Kidney epithelial cell (primary cell): ENCODE measurements around a stretch of chr2.

GRCh38 chr2:152402143-152402565 is 67.2 kb downstream of the FMNL2 start:
- RAMPAGE, long total RNA: no peak
- RRBS: no CpG with 5 or more reads among the region's 10 CpGs

DNA sequence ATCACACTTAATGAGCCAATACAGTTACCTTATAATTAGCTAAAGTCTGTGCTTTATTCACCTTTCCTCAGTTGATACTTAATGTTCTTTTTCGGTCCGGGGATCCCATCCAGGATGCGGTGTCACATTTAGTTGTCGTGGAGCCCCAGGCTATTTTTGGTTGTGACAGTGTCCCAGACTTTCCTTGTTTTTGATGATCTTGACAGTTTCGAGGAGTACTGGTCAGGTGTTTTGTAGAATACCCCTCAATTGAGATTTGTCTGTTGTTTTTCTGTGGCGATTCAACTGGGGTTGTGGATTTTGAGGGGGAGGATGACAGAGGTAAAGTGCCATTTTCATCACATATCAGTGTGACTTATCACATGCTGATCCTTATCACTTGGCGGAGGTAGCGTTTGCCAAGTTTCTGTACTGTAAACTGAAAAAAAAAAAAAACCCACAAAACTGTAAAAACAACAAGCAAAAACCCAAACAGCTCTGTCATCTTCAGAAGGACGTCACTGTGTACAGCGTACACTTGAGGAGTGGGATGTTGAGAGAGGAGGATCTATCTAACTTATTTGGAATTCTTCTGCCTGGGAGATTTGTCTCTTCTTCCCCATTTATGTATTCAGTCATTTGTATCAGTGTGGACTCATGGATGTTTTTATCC is 68.0 kb downstream of the FMNL2 start:
- RAMPAGE, long total RNA: no peak
- RRBS: no CpG with 5 or more reads among the region's 10 CpGs

DNA sequence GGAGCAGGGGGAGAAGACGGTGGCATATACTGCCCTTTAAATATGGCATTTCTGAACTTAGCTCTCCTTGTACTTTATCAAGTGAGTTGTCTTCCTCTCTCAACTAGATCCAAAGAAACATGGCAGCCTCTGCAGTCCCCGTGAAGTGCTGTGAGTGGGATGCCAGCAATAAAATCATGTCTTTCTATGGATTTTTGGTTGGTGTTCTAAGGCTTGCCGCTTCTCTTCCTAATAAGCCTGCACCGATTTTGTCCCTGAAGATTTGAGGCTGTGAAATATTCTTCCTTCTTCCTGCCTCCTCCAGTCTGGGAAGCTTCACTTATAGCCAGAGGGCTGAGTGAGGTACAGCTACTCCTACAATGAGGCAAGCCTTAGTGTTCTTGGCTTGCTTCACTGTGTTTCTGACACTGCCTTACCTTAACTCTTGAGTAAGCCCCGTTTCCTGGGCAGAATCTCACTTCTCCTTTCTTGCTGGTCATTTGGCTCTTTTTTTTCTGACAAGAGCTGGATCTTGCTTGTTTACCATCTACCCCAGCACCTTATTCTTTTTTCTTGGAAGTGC is 131.8 kb downstream of the FMNL2 start:
- RAMPAGE, long total RNA: no peak
- RRBS: no CpG with 5 or more reads among the region's 5 CpGs

GRCh38 chr2:152542660-152543656 is 174.3 kb downstream of the PRPF40A start:
- RAMPAGE, long total RNA: no peak
- RRBS: no CpG with 5 or more reads among the region's 8 CpGs

GRCh38 chr2:152577627-152577949 is 139.7 kb downstream of the PRPF40A start:
- RAMPAGE, long total RNA: no peak

GRCh38 chr2:152676034-152676857 is 41.0 kb downstream of the PRPF40A start:
- RAMPAGE, long total RNA: no peak
- RRBS: no CpG with 5 or more reads among the region's 6 CpGs

DNA sequence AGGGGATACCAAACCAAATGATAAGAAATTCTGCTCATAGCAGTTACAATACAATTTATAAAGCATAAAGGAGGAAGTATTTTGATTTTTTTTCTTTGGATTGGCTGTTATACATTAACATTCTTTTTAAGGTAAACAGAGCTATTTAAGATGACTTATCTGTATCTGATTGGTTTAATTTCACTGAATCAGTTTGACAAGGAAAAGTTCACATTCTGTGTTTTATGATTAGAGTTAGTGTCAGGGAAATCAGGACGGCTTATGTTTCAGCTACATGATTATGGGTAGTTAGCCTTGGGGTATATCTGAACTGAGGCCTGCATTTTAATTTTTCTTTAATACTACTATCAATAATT is 360.9 kb downstream of the ARL6IP6 start:
- RAMPAGE, long total RNA: no peak
- RRBS: no CpG with 5 or more reads among the region's 1 CpG

- RAMPAGE, long total RNA: no peak
- RRBS: no CpG with 5 or more reads among the region's 28 CpGs
Measured at GRCh38 chr2:153403267-153404430, 74.9 kb downstream of the RPRM start.

GRCh38 chr2:154697188-154697832 is 1.2 kb upstream of the KCNJ3 start:
- RAMPAGE, long total RNA: no peak
- RRBS: 1% methylated on average over 6 of the region's 34 CpGs

- RAMPAGE, long total RNA: no peak
- RRBS: no CpG with 5 or more reads among the region's 33 CpGs
Measured at GRCh38 chr2:155965384-155966545, 366.8 kb downstream of the NR4A2 start.

DNA sequence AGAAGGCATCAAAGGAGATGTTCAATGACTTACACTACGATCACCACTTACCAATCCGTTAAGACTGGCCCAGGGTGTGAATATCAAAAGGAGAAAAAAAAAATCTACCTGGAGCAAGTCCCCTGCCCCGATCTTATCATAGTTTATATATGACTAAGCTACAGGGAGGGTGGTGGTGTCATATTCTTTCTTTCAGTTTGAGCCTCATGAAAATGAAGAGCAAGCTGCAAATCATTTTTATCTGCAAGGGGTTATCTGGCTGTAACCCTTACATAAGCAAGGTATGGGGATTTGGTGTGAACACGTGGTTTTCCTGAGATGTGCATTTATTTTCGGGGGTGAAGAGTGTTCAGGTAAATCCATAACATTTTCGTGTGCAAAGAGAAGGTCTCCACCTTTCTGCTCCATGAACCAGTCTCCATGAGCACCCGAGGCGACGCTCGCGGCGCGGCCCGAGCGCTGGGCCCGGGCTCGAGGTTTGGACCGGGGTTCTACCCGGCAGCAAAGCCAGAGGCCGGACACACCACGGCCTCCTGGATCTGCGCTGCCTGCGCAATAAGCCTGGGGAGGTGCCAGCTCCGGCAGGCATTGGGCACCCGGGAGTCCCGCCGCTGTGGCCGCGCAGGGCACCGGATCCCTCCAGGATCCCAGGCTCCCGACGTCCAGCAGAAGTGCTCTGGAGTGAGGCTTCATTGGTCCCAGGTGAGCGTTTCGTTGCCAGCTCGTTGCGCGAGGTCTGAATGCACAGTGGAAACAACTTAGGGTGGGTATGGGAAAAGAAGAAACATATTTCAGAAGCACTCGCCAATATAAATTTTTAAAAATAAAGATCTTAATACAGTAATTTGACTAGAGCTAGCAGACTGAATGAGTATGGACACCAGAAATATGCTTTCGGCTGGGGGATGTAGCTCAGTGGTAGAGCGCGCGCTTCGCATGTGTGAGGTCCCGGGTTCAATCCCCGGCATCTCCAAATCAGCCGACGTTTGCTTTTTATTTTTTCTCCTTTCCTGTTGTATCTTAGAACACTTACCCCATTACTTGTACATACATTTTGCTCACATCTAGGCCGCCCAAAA is 36.0 kb upstream of the GPD2 start:
- RAMPAGE, long total RNA: no peak
- RRBS: 2% methylated on average over 5 of the region's 48 CpGs

DNA sequence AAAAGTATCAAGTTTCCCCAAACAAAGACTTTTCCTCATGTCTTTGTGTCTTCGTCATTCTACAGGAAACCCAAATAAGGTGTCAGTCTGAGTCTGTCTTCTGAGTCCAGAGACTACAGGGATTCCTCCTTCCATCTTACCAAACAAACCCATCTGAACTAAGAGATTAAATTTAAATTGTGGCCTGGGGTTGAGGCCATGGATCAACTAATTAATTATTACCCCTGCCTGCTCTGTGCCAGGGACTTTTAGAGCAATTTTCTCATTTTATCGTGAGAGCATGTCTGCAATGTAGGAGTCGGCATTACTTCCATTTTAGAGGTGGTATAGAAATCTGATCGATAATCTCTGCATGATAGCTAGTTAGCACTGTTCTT is 74.4 kb upstream of the GALNT5 start:
- RAMPAGE, long total RNA: no peak
- RRBS: no CpG with 5 or more reads among the region's 4 CpGs

DNA sequence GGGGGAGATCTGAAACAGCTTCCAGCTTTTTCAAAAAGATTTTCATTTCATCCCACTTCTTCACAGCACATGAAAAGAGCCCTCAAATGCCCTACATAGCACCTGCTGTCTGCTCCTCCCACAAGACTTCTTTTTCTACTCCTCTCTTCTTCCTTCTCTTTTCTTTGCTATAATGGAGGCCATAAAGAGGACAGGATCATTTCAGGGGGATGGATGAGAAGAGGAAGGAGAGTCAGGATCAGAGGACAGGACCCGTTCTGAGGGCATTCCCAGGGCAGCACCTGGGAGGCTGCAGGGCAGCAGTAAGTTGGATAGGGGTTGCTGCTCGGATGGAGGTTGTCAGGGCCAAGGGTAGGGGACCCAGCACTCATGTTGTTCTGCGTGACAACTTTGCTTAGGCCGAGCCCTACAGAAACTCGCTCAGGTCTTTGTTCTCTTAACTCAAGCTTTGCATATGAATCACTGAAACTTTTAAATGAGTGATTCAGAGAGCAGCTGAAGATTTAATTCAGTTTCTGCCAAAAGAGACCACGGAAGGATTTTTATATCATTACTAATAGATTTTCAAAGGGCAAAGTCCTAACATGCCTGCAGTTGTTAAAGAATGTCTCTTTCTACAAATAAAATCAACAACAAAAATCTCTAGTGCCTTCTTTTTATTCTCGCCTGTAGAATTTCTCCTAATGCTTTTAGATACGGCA is 11.2 kb upstream of the GALNT5 start:
- RAMPAGE, long total RNA: no peak
- RRBS: no CpG with 5 or more reads among the region's 8 CpGs

GRCh38 chr2:157442948-157443640 is 795 bp downstream of the CYTIP start:
- RAMPAGE, long total RNA: no peak
- RRBS: no CpG with 5 or more reads among the region's 1 CpG

DNA sequence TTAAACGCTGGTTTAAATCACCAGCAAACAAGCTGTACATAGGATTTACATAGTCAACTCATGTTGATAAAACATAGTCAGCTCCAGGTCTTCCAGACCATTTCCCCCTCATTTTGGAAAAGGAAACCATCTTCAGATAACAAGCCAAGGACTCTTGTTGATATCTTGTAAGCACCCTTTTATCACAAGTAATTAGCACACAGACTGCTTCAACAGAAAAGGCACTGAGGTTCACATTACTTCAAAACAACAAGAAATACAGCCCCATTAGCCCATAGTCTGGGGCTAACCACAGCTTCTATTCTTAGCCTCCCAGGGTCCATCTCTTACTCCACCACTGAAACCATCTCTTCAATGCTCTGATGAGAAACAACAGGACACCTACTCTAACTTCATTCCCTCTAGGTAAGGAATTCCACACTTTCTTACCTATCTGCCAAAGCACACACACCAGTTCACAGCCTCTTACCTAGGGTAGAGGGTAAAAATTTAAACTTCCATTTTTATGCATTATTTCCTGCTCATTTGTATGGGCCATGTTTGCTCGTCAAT is 26.4 kb upstream of the CYTIP start:
- RAMPAGE, long total RNA: no peak
- RRBS: no CpG with 5 or more reads among the region's 2 CpGs

DNA sequence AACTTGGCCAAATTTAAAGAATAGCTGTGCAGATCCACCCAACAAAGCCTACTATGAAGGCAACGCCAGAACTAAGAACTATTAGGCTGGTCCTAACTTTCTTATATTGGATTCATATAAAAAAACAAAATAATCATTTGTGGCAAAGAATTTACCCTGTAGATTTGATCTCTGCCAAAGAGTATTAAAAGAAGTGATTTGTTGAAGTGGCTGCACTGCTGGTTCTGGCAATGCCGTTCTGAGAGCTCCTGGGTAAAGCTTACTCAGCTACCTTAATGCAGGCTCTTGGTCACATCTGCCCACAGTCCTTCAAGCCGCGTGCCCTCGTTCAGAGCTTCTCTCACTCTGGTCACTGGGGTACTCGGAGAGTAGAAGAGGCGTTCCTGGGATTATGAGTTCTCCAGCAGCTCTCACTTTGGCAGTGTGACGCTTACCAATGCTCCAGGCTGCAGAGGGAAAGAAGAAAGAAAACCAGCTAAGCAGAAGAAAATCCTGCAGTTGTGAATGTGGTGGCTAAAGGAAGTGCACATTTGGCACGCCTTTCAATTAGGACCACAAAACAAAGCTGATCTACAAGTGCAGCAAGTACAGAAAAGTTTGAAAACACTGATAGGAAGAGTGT is 57.9 kb downstream of the ACVR1 start:
- RAMPAGE, long total RNA: no peak
- RRBS: no CpG with 5 or more reads among the region's 9 CpGs

DNA sequence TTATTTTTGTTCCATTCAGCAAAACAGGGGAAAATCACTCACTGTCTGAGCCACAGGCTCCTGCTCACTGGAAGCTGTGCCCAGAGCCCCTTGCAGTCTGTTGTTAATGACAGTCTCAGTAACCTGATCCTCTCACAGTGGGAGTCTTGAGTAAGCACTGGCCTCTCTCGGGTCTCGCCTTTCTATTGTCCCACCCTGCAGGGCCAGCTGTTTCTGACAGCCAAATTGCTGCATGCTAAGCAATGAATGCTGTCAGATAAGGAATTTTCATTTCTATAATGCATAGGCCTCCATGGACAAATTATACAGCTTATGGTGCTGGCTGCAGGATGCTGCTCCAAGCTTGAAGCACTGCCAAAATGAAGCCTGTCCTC is 37.1 kb downstream of the ACVR1 start:
- RAMPAGE, long total RNA: no peak
- RRBS: no CpG with 5 or more reads among the region's 2 CpGs

DNA sequence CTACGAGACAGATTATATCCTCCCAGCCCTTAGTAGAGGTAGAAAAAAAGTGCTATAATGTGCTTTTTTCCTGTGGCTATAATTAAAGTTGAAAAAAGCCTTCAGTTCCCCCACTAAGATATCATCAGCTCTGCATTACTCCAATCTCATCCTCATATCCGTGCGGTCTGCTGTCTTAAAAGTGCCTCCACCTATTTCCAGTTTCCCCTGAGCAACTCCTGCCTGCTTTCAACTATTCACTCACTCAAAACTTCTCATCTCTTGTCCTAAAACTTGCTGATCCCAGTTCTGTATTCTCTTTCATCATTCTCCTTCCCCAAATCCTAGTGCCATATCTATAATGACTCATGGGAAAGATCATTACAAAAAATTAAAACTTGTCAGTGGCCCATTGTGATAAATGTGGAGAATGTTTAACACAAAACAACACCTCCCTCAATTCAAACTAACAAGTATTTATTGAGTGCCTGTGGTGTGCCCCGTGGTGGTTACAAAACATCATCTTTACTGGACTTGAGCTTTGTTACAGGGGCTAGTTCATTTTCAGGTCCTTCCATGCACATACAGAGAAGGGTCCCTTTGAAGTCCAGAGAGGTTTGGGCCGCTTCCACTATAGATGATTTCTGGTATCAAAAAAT is 19.9 kb downstream of the ACVR1 start:
- RAMPAGE, long total RNA: no peak
- RRBS: no CpG with 5 or more reads among the region's 5 CpGs

DNA sequence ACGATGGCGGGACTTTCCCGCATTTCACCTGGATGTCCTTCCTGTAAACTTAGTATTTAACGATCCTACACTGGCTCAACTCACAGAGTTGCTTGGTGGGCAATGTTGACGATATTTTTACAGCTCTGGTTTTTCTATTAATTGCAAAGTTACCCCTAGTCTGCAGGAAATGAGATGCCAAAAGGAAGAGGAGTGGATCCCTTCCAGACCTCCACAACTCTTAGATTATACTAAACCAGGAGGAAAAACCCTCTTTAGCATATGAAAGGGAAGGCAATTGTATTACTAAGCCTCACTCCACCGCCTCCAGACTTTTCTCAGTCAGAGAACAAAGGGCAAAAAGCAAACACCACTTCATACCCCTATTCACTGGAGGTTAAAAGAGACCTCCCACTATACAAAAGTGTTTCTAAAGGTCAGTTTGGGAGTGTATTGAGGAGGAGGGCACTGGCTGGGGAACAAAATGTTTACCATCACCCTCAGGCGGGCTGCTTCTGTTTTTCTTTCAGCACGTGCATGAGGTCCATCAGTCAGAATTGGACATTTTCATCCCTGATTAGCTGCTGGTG is 56.6 kb upstream of the ACVR1 start:
- RAMPAGE, long total RNA: no peak
- RRBS: no CpG with 5 or more reads among the region's 8 CpGs

- RAMPAGE, long total RNA: no peak
- RRBS: no CpG with 5 or more reads among the region's 16 CpGs
Measured at GRCh38 chr2:157967264-157967734, 91.2 kb upstream of the ACVR1 start.